Metastatic Liver Carcinoma in the Adrenal Gland (tissue), 2 donors: ENCODE measurements around the genes BAIAP2, CEP131 and TEPSIN.

- PRO-cap, 2 experiments = no peak in any of the 2 experiments
Measured at GRCh38 chr17:80288524-80288956, 27.9 kb downstream of the RNF213 start.

DNA sequence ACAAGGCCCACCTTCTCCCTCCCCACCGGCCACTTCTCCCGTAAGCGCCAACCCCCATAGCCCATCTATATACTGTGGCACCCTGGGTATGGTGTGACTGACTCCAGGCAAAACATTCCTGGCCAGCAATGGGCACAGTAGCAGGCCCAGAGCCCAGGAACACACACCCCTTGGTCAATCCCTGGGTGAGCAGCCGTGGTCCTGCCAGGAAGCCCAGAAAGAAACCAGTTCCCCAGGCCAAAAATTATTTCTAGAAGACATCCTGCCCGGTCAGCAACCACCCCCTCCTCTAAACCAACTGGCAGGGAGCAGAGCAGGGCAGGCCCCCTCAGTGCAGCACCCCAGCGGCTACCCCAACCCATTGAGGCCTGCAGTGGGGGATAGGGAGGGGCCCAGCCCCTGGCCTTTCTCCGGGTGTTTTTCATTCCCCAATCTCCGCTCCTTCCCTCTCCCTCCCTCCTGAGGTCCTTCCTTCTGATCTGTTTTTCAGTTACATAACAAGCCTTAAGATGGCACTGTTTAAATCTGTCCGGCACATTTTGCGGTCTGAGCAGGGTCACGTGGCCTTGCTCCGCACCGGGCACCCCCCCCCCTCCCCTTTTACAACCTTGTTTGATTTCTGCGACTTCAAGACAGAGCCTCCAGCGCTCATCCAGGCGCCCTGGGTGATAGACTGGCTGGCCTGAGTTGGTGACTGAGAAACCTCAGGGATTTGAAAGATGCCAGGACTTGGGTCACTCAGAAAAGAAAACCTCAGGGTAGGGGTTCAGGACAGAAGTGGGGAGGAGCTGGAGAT lies 2.0 kb downstream of the NPTX1 start:
- PRO-cap, 2 experiments = no peak in any of the 2 experiments

DNA sequence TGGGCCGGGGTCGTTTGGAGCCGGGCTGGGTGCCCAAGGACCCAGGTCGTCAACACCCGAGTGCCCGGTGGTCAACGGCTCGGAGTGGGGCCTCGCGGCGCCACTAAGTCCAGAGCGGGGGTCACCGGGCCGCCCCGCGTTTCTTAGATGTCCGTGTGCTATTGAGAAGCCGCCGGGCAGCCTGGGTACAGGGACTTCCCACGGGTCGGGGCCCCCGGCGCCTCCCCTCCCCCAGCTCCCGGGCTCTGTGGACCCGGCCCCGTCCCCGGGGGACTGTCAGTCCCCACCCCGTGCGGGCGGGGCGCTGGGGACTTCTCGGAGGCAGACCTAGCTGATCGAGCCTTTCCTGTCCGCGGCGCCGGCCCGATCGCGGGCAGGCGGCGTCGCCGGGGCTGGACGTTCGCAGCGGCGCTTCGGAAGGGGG lies 613 bp upstream of the NPTX1 start:
- PRO-cap, 2 experiments = no peak in any of the 2 experiments

DNA sequence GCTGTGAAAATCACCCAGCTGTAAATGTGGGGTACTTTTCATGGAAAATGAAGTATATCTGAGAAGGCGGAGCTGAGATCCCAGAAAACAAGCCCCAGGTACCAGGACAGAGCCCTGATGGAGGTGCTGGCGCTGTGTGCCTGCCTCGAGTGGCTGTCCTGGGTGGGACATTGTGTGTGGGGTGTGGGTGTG lies 55.6 kb downstream of the RPTOR start:
- PRO-cap, 2 experiments = no peak in any of the 2 experiments

DNA sequence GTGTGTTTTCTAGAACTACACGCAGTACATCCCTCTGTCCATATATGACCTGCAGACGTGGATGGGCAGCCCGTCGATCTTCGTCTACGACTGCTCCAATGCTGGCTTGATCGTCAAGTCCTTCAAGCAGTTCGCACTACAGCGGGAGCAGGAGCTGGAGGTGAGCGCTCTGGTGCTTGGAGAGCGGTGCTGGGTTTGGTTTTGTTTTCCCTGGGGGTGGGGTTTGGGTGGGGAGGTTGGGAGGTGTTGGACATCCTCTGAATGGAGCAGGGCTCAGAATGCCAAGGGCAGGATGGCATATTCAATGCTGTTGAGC lies 185.9 kb downstream of the RPTOR start:
- PRO-cap, 2 experiments = no peak in any of the 2 experiments

GRCh38 chr17:80739214-80739789 lies 194.7 kb downstream of the RPTOR start:
- PRO-cap, 2 experiments = no peak in any of the 2 experiments

GRCh38 chr17:80750932-80751438 lies 206.3 kb downstream of the RPTOR start:
- PRO-cap, 2 experiments = no peak in any of the 2 experiments

DNA sequence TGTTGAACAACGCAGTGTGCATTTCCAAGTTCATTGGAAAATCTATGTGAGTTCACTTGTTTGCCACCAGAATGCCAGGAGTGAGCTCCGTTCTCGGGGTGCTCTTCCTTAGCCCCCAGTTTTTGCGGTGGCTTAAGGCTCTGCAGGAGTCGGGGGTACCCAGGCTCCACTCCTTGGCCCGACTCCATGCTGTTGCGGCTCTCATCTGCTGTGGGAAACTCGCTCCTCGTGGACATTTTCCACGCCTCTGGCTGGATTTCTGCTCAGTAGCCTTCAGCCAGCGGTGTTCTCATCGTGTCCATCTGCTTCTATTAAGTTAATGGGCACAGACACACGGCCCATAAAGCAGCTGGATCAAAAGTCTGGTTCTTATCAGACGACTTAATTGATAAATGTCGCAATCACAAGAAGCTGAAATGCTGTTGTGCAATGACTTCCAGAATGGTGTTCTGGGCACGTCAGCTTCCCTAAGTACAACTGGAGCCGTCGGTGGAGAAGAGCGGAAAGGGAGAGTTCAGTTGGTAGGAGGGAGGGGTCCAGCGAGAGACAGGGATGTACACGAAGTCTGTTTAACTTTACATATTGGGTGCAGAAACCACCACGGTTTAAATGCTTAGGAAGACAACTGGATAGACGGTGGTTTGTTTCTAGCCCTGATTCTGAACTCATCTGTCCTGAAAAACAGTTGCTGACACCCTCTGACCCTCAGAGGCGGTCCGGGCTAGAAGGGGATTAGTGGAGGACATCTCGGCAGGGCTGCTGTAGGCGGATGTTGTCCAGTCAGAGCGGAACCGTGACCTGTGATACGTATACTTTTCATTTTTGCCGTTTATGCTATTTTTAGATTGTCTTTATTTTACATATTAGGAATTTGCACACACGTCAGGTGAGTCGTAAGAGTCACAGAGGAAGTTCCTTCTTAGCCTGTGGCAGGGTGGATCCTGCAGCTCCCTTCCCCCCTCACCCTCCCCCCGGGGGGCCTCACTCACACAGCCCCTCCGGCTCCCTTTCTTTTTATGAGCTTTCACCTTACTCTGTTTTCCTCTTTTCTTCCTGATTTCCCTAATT lies 211.5 kb upstream of the CHMP6 start:
- PRO-cap, 2 experiments = no peak in any of the 2 experiments

GRCh38 chr17:80793823-80794322 lies 197.8 kb upstream of the CHMP6 start:
- PRO-cap, 2 experiments = no peak in any of the 2 experiments

DNA sequence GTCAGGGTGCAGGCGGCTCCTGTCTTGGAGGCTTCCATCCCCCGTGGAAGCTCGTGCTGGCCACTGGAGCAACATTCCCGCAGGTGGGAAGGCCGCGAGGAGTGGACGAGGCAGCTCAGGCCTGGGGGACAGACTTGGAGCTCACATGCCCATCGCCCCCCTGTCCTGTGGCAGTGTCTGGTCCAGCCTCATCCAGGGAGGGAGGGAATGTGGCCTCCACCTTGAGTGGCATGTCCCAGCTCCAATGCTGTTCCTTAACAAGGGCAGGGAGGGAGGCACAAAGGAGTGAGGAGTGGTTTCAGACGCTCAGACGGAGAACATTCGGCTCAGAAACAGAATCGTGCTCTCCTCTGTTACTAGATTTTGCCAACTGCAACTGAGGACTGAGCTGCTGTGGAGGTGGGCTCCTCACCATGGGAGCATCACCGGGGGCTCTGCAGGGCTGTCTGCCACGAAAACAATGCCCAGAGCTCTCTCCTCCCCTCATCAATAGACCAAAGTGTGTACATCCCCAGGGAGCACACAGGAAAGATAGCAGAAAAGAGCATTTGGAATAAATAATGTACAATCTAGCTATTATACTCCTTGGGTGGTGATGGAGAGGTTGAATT lies 159.3 kb upstream of the CHMP6 start:
- PRO-cap, 2 experiments = no peak in any of the 2 experiments

DNA sequence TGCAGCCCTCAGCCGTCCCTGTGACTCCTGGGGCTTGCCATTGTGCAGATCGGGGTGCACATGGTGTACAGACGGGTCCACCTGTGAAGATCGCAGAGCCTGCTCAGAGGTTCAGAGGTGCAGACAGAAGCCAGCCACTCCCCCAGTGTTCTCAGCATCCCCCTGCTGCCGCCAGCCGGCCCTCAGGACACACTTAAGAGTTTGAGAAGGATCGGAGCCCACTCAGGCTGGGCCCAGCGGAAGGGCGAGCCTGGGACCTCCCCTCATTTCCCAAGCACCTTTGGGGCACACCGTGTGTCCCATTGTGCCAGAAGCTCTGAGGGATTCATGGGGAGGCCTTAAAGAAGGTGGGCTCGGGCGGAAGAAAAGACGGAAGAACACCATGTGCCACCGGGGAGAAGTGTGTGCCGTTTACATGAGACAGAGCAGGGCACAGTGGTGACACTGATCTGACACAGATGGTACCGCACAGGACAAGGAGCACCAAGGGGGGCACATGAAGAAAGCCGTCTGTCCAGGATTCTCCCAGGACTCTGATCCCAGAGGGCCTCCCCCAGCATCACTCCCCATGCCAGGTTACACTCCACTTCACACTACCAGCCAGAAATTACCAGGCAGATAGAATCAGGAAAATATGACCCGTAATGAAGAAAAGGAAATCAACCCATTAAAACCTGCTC lies 128.8 kb upstream of the CHMP6 start:
- PRO-cap, 2 experiments = no peak in any of the 2 experiments

DNA sequence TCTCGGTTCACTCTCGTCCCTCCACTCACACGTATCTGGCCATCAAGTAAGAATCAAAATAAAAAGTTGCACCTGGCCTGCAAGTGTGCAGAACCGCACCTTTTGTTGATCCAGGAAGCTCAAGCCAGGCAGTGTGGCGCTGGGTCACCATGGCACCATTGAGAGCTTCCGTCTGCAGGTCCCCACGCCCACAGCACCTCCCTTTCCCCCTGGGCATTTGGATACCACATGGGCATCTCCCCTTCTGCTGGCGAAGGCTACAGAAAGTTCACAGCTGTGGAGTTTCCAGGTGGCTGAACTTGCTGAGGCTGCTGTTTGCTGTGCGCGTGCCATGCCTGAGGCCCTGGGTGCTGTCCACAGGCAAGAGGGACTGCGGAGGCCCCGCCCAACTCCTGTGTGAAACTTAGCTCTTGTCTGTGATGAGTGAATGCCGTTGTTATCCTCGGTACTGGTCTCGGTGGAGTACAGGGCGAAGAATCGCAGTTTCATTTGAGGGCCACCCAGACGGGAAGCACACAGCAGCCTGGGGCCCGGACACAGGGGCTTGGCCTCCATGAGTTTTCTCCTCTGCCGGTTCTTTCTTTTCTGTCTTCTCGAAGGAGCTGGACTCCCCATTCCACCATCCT lies 90.8 kb upstream of the CHMP6 start:
- PRO-cap, 2 experiments = no peak in any of the 2 experiments

- PRO-cap, 2 experiments = no peak in any of the 2 experiments
Measured at GRCh38 chr17:81019238-81019646, 15.7 kb upstream of the BAIAP2 start.

DNA sequence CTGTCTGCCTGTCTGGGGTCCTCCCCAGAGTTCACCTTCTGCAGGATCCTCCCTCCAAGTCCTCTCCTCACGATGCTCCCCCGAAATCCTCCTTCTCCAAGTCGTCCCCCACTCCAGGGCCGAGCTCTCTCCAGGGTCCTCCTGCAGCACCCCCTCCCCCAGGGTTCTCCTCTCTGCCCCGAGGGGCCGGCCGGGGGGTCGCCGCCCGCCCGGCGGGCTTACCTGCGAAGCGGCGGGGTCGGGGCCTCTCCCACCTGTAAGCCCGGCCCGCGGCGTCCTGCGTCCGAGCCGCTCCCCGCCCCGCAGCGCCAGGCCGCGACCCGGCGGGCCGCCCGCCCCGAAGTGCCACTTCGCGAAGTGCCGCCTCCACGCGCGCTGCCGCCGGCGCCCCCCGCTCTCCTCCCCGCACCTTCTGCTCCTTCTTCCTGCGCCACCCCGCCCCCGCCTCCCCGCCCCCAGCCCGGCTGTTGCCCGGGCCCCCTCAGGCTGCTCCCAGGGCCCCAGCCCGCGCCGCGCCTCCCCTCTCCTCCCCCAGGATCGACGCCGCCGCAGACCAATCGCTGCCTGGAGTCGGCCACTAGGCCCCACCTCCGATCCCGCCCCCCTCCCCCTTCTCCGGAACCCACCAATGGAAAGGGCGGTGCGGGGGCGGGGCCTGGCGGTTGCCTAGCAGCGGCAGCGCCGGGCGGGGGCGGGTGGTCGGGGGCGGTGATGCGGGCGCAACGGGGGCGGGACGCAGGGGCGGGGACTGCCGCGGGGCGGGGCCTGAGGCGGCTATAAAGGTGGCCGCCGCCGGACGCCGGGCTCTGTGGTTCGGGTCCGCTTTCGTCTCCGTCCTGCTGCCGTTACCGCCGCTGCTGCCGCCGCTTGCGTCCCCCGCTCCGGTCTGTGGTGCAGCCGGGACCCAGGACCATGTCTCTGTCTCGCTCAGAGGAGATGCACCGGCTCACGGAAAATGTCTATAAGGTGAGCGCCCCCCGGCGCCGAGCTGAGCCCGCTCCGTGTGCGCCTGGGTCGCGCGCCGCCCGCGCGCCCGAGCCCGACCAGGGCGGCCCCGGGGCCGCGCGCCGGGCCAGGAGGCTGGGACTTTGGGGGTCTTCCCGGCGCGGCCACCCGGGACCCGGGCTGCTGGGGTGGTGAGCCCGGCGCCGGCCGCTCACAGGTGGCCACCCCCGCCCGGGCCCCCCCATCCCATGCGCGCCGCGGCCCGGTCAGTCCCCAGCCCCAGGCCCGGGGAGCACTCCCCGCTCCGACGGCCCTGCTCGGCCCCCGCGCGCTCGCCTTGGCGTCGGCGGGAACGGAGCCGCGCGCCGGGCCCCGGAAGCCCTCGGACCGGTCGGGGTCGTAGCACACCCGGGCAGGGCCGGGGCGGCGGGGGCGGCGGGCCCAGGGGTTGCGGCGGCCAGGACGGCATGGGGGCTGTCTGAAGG lies at the start of gene BAIAP2:
BAIAP2 (plus strand) TSS at position 809 of the 1,430 bp plus-strand sequence.
- PRO-cap, 2 experiments = peak in 2 of 2 experiments; most common plus-strand start position 809 of the sequence (in 2); most common minus-strand start position 542 of the sequence (in 2)

DNA sequence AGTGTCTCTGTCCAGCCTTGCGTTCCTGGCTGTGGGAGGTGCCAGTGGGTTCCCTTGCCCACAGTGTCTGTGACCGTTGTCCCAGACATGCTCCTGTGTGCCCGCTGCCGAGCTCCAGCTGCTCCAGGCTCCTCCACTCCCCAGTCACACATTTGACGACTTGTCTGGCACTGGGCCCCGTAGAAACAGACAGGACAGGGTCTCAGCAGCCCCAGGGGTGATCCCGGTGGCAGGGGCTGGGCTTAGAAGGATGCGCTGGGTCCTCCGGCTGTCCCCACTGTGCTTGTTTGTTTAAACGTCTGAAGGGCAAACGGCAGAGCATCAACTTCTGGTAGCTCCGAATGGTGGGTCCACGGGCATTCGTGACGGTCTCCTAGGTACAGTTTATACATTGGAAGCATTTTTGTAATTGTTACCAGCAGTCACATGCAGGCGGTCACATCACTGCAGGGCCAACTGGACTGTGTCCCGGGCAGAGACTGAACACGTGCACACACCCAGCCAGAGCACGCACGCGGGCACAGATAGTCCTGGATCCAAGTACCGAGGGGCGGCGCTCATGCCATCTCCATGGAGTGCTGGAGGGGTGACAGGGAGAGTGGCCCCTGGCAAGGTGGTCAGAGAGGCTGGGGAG lies 34.0 kb downstream of the BAIAP2 start:
- PRO-cap, 2 experiments = peak in 2 of 2 experiments; most common plus-strand start position 527 of the sequence (in 2); most common minus-strand start position 279 of the sequence (in 2)

GRCh38 chr17:81071858-81072543 lies 37.0 kb downstream of the BAIAP2 start:
- PRO-cap, 2 experiments = no peak in any of the 2 experiments

- PRO-cap, 2 experiments = no peak in any of the 2 experiments
Measured at GRCh38 chr17:81131640-81132534, 33.4 kb upstream of the PVALEF start.

GRCh38 chr17:81148656-81149675 lies 16.3 kb upstream of the PVALEF start:
- PRO-cap, 2 experiments = no peak in any of the 2 experiments

DNA sequence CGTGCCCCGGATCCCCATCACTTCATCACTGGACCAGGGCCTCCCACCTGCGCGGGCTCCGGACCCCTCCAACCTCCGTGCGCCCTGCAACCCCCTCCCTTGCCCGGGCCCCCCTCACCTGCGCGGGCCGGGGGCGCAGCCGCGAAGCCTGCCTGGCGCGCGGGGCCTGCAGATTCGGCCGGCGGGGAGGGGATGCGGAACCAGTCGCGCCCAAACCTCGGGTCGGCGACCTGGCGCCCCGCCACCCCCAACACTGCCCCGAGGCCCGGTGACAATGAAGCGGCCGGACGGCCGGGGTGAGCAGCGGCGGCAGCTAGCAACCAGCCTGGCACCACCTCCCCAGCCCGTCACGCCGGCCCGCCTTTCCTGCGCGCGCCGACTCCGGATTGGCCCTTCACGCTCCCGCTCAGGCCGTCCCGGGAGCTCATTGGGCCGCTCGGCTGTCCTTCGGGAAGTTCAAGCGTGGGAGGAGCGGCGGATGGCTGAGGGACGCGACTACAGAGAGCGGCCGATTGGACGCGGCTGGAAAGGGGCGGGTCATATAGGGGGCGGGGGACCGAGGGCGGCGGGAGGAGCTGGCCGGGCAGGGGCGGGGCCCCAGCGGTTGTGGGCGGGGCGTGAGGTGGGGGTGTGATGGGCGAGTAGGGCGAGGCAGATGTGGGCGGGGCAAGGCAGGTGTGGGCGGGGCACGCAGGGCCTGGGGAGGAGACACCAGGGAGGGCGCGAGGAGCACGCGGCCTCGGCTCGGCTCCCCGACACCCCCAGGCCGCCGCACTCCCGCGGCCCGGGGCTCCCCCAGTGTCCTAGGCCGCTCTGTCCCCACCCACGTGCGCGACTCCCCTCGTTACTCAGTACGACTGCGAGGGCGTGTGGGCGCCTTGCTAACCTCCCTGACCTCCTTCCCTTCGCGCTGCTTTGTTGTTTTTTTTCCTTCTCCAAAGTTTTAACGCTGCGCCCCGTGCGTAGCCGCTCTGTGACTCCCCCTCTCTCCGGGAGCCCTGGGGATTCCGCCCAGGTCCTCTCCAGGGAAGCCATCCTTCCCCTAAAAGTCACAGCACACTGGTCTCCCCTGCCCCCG lies at the start of gene CEP131:
CEP131 (minus strand) TSS at position 315 of the 1,078 bp plus-strand sequence.
- PRO-cap, 2 experiments = peak in 2 of 2 experiments; most common plus-strand start position 704 of the sequence (in 2)

DNA sequence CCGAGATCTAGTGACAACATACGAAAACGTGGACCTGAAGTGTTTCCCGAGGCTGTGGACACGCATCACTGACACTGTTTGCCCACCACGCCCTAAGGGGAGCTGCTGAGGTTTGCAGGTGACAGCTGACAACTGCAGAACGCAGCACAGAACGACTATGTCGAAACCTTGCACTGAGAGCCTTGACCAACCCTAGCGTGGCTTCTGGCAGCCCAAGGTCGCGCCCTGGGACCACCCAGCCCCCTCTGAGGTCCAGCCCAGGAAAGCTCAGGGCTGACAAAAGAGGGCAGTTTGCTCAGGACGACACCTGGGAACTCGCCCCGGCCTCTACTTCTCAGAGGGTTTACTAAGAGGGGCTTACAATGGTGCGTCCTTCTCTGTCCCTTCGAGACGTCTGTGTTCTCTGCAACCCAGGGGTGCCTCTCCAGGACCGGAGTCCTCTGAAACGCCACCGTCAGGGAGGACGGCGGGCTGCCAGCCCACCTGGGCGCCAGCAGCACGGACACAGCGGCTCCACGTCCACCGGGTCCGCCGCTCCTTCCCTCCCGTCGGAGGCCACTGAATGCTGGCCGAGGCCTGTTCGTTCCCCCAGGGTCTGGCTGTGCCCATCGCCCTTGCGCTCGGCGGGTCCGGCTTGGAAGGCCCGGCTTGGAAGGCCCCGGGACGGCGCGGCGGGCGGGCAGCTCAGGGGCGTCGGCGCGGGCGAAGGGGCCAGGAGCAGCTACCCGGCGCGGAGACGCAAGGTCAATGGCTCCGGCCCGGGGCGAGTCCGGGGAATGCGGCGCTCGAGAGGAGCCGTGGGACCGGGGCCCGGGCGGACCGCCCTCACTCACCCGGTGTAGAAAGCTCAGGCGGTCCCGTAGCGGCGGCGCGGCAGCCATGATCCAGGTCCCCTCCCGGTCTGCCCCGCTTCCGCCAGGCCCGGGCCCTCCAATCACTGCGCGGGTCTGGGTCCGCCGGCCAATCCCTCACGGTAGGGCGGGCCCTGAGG lies at the start of gene TEPSIN:
TEPSIN (minus strand) TSS at position 903 of the 991 bp plus-strand sequence.
- PRO-cap, 2 experiments = peak in 2 of 2 experiments; most common minus-strand start position 903 of the sequence (in 2)